Neutrophil (primary cell): ENCODE measurements around a stretch of chr14.

DNA sequence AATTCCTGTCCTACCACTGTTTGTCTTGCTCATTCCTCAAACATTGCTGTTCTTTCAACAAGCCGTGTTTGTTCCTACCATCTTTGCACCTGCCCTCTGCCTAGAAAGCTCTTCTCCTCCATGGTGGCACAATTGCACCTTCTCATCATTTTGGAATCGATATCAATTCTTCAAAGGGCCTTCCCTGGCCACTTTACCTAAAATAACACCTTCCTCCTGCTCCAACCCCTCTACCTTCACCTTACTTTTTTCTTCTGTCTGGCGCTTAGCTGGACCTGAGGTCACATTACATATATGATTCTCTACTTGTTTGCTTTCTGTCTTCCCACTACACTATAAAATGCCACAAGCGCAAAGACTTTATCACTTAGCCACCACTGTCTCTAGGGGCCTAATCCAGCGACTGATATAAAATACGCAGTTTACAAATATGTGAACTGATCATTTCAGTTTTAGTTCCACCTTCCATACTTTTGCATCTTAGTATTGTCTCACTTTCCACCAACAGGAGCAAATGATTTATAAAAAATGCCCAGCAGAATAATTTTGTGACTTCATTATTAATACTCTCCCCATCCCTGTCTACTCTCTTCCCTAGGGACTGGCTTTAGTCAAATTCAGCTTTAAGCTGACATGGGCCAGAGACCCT, 169.0 kb downstream of the FOXN3 start:
- PRO-cap = no peak

GRCh38 chr14:89292776-89293225, 124.2 kb downstream of the FOXN3 start:
- PRO-cap = no peak

DNA sequence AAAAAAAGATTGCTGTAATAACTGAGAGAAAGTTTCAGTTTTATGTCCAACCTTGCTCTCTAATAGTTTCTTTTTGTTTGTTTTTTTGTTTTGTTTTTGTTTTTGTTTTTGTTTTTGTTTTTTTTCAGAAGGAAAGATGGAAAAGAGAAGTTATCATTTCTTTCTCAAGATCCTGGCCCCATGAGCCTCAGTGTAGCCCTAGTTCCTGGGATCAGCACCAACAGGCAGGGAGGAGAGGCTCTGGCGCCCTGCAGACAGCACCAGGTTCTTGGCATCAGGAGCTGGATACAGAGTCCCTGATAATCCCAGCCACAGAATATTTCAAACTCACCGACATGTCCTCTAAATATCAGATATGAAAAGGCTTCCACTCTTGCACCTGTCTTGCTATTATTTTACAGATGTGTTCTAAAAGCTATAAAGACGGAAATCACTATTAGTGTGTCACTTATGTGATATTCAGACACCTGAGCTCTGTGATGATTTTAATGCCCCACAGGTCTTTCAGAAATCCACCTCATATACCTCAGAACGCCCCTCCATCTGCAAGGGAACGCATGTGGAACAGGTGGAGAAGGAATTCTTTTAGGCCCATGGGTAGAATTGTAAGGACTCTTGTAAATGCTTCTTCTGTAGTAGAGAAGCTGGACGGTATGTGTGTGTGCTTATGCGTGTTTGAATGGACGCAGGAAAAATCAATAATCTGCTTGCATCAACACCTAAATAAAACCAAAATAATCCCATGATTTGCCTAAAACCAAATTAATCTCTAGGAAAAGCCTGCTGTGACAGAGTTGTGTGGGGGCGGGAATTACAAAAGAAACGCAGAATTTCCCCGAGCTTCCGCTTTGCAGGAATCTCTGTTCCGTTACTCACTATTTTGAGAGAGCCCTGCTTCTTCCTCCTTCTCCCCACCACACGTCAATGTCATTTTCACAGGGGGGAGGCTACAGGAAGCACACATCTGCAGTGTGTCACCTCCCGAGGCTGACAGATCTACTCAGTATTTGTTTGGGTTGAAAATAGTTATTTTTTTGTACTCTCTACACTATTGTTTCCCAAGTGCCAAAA, 52.4 kb downstream of the FOXN3 start:
- PRO-cap = no peak

GRCh38 chr14:89402855-89403376, 14.1 kb downstream of the FOXN3 start:
- PRO-cap = no peak

- PRO-cap = no peak
These were observed 68.1 kb upstream of the FOXN3 start for GRCh38 chr14:89485064-89485684.

DNA sequence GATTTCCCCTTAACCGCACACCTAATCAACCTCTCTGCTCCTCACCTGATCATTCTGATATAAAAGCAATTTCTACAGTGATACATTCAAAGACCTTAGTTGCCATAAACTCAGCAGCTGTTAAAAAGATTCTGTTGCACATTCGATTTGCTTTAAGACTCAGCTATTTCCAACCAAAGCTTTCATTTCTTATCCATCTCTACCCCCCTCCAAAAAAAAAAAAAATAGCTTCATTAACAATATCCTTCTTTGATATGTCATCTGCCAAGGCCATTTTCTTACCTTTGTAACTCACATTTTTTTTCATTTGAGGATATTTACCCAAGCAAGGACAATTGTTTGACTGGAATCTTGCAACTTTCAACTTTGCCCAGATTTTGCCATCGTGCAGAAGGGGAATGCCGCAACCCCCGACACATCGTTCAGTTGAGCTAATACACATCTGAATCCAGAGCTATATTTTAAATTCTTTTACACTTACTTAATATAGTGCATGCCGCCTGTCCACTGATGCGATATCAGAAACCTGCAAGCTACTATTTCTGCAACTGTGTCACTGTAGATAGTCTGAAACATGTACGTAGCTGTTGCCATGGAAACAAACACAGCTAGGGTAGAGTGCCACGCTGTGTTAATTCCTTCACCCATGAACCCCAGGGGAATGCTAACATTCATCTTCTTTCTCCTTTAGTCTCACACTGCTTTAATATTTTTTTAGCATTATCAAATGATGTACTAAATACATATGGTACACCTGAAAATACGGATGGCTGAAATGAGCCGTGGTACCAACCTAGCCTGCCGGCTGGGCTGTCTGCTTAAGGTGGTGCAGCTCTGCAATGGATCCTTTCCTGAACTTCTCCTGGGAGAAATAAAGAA, 76.9 kb upstream of the FOXN3 start:
- PRO-cap = no peak

GRCh38 chr14:89504568-89504976, 87.5 kb upstream of the FOXN3 start:
- PRO-cap = no peak

- PRO-cap = no peak
These were observed 158.3 kb upstream of the FOXN3 start for GRCh38 chr14:89575341-89575764.

GRCh38 chr14:90140666-90141398, 79.0 kb downstream of the KCNK13 start:
- PRO-cap = no peak

GRCh38 chr14:90159040-90159624, 97.2 kb upstream of the PSMC1 start:
- PRO-cap = no peak

GRCh38 chr14:90292273-90292714, 35.9 kb downstream of the PSMC1 start:
- PRO-cap = no peak

DNA sequence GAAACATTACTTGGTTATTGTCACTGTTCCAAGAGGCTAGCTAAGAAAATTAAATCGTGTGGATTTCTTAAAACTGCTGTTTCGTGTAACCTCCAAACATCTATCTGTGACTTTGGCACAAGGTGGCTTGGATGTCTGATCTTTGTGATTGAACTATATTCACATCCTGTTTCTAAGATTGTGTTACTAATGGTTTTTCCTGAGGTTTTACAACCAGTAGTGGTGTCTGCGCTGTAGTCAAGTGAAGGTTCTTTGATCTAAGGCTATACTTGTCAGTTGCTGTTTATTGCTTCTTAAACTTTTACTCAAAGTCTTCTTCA, 12.4 kb upstream of the CALM1 start:
- PRO-cap = no peak

- PRO-cap = no peak
These were observed 8.5 kb upstream of the CALM1 start for GRCh38 chr14:90388351-90388774.

- PRO-cap = no peak
These were observed 4.4 kb downstream of the CALM1 start for GRCh38 chr14:90401080-90401736.

DNA sequence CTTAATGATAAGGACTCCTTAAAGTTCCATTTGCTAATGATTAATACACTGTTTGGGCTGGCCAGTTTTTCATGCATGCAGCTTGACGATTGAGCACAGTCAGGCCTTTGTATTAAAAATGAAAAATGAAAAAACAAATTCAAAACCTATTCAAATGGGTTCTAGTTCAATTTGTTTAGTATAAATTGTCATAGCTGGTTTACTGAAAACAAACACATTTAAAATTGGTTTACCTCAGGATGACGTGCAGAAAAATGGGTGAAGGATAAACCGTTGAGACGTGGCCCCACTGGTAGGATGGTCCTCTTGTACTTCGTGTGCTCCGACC, 8.1 kb downstream of the CALM1 start:
- PRO-cap = no peak

GRCh38 chr14:90536535-90537315, 139.9 kb downstream of the CALM1 start:
- PRO-cap = no peak

DNA sequence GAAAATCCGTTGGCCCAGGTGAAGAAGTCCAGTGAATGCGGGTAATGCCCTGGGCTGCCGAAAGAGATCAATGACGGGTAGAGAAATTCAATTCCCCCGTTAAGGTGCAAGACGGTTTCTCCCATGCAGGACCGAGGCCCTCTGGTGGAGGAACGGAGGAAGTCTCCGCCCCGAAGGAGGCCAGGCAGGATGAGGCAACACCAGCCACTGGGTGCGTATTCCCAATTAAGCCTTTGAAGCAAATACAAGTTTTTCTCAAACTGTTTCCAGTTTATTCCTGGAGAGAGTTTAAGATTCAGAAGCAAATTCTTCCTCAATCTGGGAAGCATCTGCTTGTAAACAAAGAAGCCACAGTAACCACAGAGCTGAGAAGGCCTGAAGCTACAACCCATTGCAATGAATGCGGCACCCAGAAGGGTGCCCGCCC, 118.6 kb downstream of the TTC7B start:
- PRO-cap = no peak

DNA sequence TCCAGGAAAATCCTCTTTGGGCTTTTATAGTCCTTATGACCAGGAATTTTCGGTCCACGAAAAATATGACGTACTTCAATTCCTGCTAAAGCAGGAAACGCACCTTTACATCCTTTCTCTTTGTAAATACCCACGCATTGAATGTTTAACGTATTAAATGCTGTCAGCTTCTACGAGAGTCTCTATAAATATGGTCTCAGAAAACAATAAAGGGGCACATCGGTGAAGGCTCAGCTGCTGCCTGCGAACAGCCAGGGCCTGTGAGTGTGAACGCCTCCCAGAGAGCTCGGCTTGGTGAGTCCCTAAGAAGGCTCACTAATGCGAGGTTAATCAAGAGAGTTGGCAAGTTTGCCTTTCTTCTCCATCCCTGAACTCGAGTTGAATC, 58.4 kb downstream of the TTC7B start:
- PRO-cap = no peak

DNA sequence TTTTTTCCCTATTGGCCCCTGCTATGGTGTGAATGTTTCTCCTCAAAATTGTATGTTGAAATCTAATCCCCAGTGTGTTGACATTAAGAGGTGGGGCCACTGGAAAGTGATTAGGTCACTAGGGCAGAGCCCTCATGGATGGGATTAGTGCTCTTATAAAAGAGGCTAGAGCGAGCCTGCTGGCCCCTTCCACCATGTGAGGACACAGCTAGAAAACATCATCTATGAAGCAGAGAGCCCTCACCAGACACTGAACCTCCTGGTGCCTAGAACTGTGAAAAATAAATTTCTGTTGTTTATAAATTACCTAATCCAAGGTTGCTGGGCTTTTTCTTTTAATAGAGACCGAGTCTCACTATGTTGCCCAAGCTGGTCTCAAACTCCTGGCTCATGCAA, 51.3 kb downstream of the RPS6KA5 start:
- PRO-cap = no peak

- PRO-cap = no peak
These were observed 38.1 kb downstream of the RPS6KA5 start for GRCh38 chr14:91022311-91022865.